Amniotic epithelial cell (primary cell): ENCODE data around the genes HMGN1 and PCP4.

DNA sequence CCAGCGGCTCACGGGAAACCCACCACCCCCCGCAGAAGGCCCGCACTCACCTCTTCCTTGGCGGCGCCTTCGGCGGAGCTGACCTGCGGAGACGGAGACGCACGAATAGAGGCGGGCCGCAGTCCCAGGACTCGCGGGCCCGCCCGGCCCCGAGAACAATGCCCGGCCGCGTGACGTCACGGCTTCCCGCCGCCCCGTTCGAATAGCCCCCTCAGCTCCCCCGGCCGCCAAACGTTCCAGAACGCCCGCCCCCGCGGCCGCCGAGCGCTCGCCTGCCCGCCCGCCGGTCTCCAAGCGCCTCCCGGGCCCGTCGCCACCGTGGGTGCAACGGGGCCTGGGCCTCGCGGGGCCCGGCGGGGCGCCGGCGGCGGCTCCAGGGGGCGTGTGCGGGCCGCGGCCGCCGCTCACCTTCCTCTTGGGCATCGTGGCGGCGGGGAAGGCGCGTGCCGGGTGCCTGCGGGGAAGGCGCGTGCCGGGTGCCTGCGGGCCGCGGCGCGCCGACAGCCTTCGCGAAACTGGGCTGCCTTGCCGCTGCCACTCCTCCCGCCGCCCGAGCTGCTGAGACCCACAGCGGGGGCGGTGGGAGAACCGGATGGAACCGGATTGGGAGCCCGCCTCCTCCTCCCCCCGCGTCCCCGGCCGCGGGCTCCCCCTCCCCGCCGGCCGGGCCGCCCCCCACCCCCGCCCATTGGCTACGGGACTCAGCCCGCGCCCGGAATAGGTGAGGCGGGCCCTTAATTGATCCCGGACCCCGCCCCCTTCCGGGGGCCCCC, at the start of gene HMGN1:
Gene HMGN1, minus strand, starts transcription at position 594 of the 773 bp plus-strand sequence.
- RRBS: 2% methylated on average over 48 of the region's 107 CpGs

GRCh38 chr21:39387406-39387964, 7.4 kb downstream of the GET1 start:
- RRBS: no CpG with 5 or more reads among the region's 20 CpGs

GRCh38 chr21:39647529-39647921, 34.8 kb downstream of the B3GALT5 start:
- RRBS: no CpG with 5 or more reads among the region's 5 CpGs

- RRBS: no CpG with 5 or more reads among the region's 14 CpGs
Observed at GRCh38 chr21:39867181-39867777, at the start of gene PCP4. Gene PCP4 (plus strand): TSS chr21:39867438.

GRCh38 chr21:40562656-40562951, 284.4 kb downstream of the DSCAM start:
- RRBS: no CpG with 5 or more reads among the region's 6 CpGs

- RRBS: no CpG with 5 or more reads among the region's 5 CpGs
Observed at GRCh38 chr21:41202061-41202491, 34.1 kb downstream of the BACE2 start.

- RRBS: no CpG with 5 or more reads among the region's 6 CpGs
Observed at GRCh38 chr21:41251019-41251244, 65.7 kb upstream of the FAM3B start.

- RRBS: 100% methylated on average over 2 of the region's 16 CpGs
Observed at GRCh38 chr21:41363376-41364138, 1.7 kb downstream of the MX2 start.

- RRBS: no CpG with 5 or more reads among the region's 6 CpGs
Observed at GRCh38 chr21:41432238-41432527, 6.1 kb downstream of the MX1 start.

GRCh38 chr21:41432528-41433209, 6.6 kb downstream of the MX1 start:
- RRBS: no CpG with 5 or more reads among the region's 10 CpGs

DNA sequence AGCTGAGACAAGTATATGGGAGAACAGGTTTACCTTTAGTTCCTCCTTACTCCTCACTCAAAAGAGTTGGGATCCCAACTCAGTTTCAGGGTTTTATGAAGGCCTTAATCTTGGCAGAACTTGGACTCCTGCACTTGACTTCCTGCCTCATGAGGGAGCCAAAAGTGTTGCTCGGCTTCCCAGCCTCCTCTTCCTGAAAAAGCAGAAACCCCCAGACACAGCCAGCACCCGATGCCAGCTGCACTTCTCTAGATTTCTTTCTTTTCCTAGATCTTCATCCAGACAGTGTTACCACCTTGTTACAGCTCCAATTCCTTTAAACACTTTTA, 70.8 kb upstream of the TMPRSS2 start:
- RRBS: no CpG with 5 or more reads among the region's 2 CpGs

- RRBS: no CpG with 5 or more reads among the region's 4 CpGs
Observed at GRCh38 chr21:41642469-41642774, 124.4 kb downstream of the RIPK4 start.

DNA sequence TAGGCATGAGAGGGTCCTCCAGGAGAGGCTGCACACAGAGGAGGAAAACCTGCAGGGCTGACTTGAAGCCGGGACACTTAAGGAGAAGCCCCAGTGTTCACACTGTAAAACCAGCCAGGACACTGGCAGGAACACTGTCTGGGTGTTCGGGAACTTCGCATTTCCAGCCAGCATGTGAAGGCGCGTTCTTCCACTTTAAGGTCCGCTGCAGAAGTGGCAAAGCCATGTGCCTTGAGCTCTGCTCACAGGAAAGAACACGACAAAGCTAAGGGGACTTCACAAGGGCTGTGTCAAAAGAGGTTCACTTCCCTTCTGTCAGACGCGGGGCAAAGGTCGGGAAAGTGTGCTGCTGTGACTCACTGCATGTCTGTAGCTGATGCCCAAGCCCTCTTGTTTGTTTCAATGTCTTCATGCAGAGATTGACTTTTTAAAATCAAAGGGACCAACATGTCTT, 102.8 kb downstream of the RIPK4 start:
- RRBS: no CpG with 5 or more reads among the region's 10 CpGs

DNA sequence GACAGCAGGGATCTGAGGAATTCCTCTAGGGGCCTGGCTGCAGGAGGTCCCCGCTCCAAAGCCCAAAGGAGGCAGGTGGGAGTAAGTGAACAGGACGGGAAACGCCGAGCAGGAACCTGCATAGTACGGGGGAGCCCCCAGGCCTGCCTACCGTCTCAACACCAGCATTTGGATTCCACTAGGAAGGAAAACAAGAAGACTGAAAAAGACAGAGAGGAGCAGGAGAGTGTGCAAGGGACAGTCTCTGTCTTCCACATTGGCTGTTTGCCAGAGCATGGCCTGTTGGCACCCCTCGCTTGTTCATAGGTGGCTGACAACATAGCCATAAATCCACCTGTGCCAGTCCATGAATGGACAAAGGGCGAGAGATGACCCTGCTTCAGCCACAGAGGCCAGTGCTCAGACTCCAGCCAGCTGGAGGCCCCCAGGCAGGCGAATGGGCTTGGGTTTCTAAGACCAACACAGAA, 60.7 kb downstream of the RIPK4 start:
- RRBS: no CpG with 5 or more reads among the region's 9 CpGs

DNA sequence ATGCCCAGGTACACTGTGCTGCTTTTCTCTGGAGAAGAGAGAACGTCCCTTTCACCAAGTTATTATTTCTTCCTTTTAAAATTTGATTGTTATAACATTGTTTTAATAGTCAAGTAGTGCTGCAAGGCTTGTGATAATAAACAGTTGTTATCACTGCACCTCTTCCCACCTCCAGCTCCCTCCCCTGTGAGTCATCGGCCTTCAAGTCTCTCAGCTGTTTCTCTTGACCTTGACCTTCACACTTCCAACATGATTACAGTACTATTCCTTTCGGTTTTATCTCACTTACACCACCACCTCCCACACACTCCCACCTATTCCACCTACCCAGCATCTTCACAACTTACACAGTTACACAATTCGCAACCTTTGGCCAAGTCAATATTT, 60.3 kb downstream of the RIPK4 start:
- RRBS: no CpG with 5 or more reads among the region's 4 CpGs

DNA sequence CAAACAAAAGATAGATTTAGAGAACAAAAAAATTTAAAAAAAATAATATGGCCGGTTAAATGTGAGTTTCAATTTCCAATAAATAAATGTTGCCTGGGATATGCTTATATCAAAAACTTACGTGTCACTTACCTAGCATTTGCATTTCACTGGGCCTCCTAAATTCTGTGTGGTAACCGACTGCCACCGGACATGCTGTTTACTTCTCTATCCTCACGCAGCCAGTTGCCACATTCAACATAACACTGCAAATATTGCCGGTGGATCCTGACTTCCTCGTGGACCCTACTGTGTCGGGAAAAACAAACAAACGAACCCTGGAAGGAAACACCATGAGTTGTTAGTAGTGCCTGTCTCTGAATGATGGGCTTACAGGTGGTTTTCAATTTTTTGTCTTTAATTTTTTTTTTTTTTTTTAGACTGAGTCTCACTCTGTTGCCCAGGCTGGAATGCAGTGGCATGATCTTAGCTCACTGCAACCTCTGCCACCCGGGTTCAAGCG, 54.1 kb downstream of the RIPK4 start:
- RRBS: 16% methylated on average over 3 of the region's 11 CpGs

DNA sequence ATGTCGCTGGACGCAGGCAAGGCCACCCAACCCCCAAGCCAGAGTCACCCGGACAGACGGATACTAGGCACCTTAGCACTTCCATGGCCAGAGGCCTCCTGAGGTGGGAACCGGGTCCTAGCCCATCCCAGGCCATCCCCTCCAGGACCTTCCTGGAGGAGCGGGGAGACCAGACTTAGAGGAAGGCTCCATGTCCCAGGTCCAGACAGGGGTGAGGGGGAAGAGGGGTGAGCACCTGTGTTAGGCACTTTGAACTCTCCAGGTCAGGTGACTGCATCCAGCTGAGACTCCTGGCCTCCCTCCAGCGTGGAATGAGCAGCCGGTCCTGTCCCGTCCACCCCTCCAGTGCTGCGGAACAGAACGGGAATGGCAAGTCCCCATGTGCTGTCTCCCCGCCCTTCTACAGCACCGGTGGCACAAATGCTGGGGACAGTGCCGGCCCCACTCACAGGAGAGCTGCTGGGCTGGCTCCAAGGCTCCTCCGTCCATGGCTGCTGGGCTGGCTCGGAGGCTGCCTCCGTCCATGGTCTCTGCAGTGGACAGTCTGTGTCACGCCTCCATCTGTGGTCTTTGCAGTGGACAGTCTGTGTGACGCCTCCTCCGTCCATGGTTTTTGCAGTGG, 53.0 kb downstream of the RIPK4 start:
- RRBS: 63% methylated on average over 8 of the region's 20 CpGs

GRCh38 chr21:41761074-41761688, 5.7 kb downstream of the RIPK4 start:
- RRBS: 28% methylated on average over 8 of the region's 19 CpGs

- RRBS: no CpG with 5 or more reads among the region's 15 CpGs
Observed at GRCh38 chr21:41800087-41800737, 33.4 kb upstream of the RIPK4 start.

- RRBS: no CpG with 5 or more reads among the region's 15 CpGs
Observed at GRCh38 chr21:41923834-41924996, 29.6 kb downstream of the C2CD2 start.